SJCRH30 (cell line): ENCODE data around the genes PIK3CA and CCDC39.

DNA sequence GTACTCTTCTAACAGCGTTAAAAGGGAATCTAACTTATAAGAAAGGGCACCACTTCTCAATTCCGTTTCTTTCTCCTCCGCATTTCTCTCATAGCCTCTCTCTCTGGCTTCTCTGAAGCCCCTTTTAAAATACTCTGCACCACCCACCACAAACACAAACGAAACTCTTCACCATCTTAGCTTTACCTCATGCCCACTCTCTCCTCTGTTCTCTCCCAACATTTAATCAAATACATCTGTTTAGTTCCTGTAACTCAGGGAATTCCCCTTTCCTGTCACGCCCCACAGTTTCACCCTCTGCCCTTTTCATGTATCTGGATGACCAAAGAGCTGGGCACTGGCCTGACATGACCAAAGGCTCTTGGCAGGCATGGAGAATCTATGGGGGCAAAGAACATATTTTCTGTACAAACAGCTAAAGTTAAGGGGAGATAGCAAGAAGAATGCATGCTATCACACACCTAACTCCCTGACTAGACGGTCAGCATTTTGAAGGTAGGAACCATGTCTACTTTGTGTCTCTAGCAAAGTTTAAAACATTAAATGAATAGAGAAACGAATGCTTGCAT, 270.0 kb downstream of the TBL1XR1 start:
- RAMPAGE, long total RNA = no peak

- RAMPAGE, long total RNA = no peak
These were observed 150.3 kb downstream of the TBL1XR1 start for GRCh38 chr3:177046709-177047662.

DNA sequence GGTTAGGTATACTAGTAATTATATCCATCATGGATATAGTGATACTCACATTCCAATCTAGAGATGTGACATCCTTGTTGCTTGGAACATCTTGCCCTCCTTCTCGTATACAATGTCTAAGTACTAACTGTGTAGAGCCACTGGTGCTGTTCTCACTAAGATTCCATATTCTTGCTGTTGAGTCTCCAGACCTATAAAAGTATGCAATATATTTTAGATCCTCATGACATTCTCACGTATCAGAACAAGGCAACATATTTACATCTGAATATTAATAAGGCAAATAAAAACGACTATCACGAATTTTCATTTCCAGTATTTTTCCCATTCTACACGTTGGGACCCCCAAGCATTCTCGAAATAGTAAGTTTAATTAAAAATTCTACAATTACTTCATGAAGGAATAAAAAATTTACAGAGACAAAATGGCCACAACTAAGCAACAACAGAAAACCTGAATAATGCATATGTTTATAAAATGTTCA, 147.3 kb downstream of the TBL1XR1 start:
- RAMPAGE, long total RNA = no peak

GRCh38 chr3:177051336-177052015, 145.8 kb downstream of the TBL1XR1 start:
- RAMPAGE, long total RNA = no peak

DNA sequence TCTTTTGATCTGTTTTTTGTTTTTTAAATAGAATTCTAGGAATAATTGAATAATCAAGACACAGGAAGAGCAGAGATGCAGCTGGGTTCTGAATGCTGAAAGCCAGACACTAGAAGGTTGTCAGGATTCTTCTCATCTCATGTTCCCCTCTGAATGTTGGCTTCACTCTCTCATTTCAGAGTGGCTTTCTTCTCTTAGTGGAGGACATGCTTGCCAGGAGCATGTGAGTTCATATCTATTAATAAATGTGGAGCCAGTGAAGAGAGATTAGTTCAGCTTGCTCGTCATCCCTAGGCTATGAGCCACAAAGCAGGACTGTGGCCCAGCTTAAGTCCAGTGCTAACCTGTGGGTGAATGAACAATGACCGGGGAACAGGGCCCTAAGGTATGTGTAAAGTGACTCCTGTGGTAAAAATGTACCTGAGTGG, 96.8 kb upstream of the TBL1XR1 start:
- RAMPAGE, long total RNA = no peak

- RAMPAGE, long total RNA = no peak
These were observed 267.0 kb upstream of the TBL1XR1 start for GRCh38 chr3:177464380-177464582.

DNA sequence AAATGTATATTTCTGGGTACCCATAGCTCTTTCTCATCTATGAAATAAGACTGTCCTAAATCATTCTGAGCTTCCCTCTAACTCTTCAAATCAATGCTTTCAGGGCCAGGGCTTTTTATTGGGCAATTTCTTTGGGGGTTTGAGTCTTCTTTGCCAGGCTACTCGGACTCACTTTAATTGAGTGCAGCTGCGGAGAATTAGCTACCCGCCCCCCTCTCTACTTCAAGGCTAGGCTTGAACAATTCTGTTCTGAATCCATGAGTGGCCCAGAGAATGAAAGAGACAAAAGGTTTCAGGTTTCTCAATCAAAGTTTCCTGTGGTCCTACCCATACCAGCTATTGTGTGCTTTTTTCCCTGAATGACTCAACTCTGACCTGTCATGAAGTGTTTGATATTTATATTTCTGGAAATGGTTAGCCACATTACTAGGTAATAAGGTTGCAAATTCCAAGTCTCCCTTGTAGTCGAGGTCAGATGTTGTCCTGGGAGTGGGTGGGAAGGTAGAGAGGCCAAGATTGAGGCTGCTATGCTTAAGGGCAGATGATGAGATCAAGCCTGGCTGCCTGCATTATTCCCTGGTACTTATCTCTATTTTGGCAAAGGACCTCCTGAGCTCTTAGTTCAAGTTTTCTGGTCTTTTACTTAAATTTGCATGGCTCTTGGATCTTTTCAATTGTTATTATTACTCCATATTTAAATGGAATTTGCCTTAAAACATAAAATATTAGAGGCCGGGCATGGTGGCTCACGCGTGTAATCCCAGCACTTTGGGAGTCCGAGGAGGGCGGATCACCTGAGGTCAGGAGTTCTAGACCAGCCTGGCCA, 392.7 kb upstream of the TBL1XR1 start:
- RAMPAGE, long total RNA = no peak

GRCh38 chr3:177642302-177643148, 445.2 kb upstream of the TBL1XR1 start:
- RAMPAGE, long total RNA = no peak

DNA sequence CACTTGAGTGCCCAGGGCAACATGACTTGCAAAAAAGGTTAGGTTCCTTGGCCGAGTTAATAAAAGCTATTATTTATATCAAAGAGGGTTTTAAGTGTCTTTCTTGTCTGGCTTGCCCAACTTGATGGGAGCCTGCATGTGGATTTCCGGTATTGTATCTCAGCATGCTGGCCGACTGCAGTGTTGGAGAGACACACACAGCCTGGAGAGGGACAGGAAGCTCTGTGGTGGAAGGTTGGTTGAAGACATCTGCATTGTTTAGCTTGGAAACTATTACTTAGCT, 449.5 kb upstream of the TBL1XR1 start:
- RAMPAGE, long total RNA = no peak

GRCh38 chr3:179147895-179148908, at the start of gene PIK3CA:
PIK3CA (plus strand) TSS chr3:179148357.
- RAMPAGE, long total RNA = no peak

GRCh38 chr3:179346106-179346564, 1.4 kb upstream of the MFN1 start:
- RAMPAGE, long total RNA = no peak

- RAMPAGE, long total RNA = no peak
These were observed 1.0 kb downstream of the MFN1 start for GRCh38 chr3:179348342-179349102.

DNA sequence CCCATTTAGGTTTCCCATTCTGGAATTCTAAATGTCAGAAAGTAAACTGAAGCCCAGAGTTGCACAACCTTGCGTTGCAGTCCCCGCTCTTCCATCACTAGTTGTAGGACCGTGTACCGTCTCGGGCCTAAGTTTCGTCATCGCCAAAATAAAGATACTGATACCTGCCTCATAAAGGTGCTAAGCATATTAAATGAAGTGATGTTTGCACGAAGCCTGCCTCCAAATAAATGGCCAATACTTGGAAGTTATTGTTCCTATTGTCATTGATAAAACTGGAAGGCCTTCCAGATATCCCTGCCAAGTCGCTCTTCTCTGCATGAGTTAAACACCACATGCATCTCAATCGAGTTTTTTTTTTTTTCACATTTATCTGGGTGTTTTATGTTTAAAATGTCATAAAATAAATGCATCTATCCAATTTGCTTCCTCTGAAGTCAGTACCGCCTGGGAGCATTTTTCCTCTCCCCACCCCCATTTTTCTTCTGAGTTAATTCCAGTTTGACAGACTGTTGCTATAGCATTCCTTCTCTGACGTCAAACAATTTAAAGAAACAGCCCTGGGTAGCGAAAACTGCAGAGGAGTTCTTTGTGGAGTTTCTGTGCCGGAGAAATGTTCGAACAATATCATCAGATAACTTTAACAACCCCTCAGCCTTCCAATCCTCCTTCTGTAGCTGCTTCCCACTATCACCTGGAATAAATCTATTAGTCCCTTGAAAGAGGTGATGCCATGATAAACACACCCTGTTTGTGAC, 777 bp upstream of the GNB4 start:
- RAMPAGE, long total RNA = no peak

- RAMPAGE, long total RNA = no peak
These were observed 9.0 kb downstream of the USP13 start for GRCh38 chr3:179661825-179662271.

DNA sequence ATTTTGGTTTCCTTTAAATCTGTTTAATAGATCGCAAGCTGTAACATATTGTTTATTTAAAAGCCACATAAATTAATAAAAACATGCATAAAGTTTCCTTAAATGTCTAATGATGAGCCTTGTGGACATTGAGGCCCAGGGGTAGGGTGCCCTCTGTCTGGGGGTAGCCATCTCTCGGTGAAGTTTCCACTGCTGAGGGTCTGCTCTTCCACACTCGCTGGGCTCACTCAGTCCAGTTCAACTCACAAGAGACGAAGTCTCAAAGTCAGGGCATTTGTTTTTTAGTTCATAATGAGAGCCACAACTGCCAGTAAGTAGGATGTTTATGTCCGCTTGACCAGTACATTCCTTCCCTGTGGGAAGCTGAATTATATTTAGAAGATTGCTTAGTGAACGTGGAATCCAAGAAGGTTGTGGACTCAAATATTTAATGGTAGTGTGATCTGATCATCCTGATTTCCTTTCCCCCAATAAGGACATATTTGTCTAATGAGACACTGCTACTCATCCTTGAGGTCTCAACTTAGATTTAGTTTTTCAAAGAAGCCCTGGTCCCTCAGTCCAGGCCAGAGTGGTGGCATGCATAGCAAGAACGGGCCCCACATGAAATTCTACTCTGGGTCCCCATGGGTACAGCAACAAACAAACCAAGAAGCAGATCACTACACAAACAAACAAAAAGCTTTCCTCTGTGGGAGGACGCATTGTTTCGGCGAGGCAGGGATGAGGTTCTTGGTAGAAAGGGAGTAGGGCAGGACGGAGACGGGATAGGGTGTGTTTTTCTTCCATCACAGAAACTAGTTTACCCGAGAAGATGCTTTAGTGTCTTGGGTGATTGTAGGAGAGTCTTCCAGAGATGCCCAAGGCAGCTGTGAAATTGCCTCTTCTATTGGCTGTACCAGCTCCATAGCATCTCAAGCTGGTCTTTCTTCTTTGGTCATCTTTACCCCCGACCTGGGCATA, 60.8 kb downstream of the USP13 start:
- RAMPAGE, long total RNA = no peak

GRCh38 chr3:180032039-180032607, 4.6 kb downstream of the PEX5L start:
- RAMPAGE, long total RNA = no peak

DNA sequence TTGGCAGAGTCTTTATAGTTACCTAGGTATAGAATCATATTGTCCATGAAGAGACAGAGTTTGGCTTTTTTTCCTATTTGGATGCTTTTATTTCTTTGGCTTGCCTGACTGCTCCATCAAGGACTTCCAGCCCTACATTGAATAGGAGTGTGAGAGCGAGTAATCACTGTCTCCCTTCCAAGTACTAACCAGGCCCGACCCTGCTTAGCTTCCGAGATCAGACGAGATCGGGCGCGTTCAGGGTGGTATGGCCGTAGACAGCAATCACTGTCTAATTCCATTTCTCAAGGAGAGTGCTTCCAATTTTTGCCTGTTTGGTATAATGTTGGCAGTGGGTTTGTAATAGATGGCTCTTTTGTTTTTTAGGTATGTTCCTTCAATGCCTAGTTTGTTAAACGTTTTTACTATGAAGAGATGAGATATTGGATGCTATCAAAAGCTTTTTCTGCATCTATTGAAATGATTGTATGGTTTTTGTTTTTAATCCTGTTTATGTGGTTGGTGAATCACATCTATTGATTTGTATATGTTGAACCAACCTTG, 125.1 kb upstream of the PEX5L start:
- RAMPAGE, long total RNA = no peak

- RAMPAGE, long total RNA = no peak
These were observed 6.1 kb downstream of the TTC14 start for GRCh38 chr3:180607818-180608622.

DNA sequence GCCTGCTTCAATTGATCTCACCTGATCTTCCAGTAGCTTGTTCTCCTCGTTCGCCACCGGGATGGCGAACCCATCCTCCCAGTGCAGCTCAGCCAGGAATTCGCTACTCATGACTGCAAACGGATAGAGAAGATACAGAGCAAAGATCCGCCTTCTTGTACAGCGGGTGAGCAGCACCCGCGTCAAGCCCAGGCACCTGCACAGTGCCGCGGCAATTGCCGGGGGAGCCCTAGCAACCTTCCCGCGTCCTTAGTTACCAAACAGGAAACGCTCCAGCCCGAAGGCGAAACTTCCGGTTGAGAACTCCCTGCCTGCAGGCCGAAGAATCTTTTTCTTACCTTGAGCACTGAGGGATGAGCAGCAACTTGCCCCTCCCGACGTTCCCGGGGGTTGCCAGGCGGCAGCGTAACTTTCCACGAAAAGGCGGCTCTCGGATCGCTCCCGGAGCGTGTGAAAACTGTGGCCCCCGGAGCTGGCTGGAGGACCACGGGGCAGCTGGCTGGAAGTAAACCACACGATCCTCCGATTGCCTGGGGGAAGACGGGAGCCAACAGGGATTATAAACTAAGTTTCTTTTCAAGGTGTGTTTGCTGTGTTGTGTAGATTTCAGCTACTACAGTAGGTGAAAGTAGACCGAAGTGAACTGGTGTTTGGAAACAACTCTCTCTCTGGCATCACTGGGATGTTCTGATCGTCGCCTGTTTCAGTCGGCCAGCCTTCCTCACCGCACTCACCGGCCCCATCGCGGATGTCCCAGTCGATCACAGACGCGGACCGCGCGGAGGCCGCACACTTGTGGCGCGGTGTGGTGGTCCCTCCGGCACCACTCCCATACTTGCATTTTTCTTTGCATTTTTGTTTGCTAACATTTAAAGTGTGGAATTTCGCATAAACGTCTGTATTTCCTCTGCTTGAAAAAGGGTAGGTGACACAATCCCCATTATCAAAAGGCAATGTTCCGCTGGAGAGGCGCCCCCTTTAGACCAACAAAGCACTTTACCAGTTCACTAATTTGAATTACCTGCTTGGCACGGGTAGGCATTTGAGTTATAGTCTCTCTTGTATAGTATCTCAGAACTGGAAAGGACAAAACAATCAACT, at the start of gene CCDC39:
TSS of gene CCDC39 (minus strand) at position 220 of the 1,101 bp plus-strand sequence.
- RAMPAGE, long total RNA = no peak

- RAMPAGE, long total RNA = no peak
These were observed 1.1 kb downstream of the FXR1 start for GRCh38 chr3:180913686-180913949.